AG09319 (cell line): ENCODE measurements around the genes ARL6IP4 and GTF2H3.

- RRBS = no CpG with 5 or more reads among the region's 4 CpGs
Measured at GRCh38 chr12:122908882-122909198, 12.9 kb upstream of the VPS37B start.

GRCh38 chr12:122921908-122922242, 26.0 kb upstream of the VPS37B start:
- RRBS = no CpG with 5 or more reads among the region's 7 CpGs

GRCh38 chr12:122961527-122962215, 4.6 kb downstream of the ABCB9 start:
- RRBS = 89% methylated on average over 3 of the region's 8 CpGs

- RRBS = 1% methylated on average over 52 of the region's 95 CpGs
Measured at GRCh38 chr12:122980122-122981032, at the start of gene ARL6IP4. TSS of gene ARL6IP4 (plus strand) at chr12:122980681.

DNA sequence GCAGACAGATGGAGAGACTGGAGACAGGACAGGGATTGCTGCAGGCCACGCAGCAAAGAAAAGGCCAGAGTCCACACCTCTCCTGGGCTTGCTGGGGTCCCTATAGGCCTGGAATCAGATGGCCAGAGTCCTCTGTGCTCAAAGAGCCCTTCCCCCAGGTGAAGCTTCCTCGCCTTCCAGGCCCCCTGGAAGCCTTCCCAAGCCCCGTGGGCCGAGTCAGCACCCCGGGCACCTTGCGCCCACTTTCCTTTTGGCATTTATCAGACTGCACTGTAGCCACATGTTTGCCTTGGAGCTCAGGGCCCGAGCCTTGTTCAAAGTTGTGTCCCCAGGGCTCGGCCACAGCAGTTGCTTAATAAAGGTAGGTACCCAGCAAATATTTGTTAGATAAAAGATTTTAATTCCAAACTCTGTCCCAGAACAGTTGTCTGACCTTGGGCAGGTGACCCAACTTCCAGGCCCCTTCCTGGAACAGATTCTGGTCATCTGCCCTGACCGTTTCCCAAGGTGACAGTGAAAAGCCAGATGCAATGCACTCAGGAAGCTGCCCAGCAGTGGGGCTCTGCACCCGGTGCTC, 81.4 kb downstream of the PITPNM2 start:
- RRBS = no CpG with 5 or more reads among the region's 10 CpGs

GRCh38 chr12:123089012-123089482, 61.8 kb downstream of the PITPNM2 start:
- RRBS = no CpG with 5 or more reads among the region's 8 CpGs

DNA sequence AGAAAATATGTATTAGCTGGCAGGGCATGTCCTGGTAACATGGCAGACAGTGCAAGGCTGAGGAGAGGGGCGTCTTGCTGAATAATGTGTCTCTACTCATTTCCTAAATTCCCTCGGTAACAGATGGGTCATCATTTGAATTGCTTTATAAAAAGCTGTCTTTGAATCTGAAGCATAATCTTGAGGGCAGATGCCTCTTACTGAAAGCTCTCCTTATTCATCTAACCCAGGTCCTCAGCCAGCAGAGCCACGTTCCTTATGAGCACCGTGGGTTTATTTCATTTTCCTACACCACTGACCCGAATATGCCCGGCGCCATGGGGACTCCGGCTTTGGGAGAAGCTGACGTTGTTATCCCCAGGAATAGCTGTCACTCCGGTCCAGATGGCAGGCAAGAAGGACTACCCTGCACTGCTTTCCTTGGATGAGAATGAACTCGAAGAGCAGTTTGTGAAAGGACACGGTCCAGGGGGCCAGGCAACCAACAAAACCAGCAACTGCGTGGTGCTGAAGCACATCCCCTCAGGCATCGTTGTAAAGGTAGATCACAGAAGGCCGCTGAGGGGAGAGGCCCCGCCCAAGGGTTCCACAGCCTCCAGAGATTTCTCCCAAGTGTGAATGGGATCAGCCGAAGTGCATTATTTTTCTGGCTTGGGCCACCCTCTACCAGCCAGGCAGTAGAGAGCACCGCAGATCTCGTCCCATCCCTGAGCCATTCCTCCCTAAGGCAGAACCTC, 18.1 kb downstream of the CDK2AP1 start:
- RRBS = 95% methylated on average over 2 of the region's 19 CpGs

DNA sequence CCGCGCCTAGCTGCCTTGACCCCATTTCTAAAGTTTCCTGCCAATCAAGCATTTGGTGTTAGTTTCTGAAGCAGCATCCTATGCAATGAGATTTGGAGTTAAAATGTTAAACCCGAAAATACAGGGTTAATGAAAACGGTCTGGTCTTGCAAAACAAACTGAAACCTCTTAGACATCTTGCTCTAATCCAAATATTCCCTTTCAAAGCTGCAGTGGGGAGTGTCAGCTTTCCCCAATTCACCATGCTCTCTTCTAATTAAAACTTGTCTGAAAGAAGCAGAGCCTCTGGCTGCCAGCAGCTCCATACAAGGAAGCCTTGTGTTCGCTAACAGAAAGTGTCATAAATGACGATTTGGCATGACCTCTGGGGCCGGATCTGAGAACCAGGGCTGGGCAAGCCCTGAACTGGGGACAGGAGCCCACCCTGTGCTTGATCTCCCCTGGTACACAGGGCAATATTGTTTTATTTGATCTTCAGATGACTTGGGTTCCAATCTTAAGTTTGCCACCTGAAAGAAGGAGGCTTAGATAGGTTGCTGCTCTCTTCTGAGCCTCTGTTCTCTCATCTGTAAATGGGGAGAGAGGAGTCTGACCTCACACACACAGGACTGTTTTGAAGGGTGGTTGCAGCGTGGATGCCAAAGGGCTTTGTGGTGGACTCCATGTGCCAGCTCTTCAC, 7.7 kb downstream of the KMT5A start:
- RRBS = no CpG with 5 or more reads among the region's 8 CpGs

- RRBS = 97% methylated on average over 3 of the region's 20 CpGs
Measured at GRCh38 chr12:123408196-123409412, 24.7 kb downstream of the KMT5A start.

GRCh38 chr12:123633503-123634374, at the start of gene GTF2H3:
TSS of gene GTF2H3 (plus strand) at chr12:123633829.
- RRBS = 1% methylated on average over 18 of the region's 62 CpGs

DNA sequence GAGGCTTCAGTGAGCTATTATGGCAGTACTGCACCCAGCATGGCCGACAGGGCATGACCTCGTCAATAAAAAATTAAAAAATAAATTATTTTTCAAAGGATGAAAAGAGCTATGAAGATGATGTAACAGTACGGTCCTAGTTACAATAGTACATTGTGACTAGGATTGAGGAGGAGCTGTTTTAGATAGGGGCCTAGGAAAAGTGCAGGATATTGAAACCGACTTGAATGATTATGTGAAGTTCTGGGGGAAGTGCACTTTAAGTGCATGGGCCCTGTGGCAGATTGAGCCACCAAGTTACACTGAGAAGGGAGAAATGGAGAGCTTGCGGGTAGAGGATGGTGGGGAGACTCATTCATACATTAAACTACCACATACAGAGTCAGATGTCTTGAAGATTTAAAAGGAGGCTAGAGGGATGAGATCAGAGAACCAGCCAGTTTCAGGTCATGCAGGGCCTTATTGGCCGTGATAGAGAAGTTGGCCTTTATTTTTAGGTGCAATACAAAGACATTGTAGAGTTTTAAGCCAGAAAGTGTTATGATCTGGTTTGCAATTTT, 826 bp downstream of the GTF2H3 start:
- RRBS = no CpG with 5 or more reads among the region's 6 CpGs

- RRBS = no CpG with 5 or more reads among the region's 16 CpGs
Measured at GRCh38 chr12:123713130-123714323, 1.4 kb downstream of the ATP6V0A2 start.

DNA sequence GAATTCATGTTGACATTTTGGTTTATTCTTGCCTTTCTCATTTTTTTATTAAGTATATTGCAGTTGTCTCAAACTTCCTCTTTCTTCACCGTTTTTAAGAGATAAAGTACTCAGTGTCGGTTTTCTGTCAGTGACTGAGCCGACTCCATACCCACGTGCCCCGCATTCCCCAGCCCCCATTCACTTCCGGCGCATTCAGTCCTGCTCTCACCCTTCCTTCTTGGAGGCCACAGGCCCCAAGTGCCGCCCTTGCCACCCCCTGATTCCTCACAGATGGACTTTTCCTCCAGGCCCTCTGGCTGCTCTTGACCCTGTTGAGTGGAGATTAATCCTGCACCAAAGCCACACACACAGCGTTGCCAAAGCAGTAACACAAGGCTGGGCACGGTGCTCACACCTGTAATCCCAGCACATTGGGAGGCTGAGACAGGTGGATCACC, 19.1 kb upstream of the DNAH10 start:
- RRBS = no CpG with 5 or more reads among the region's 10 CpGs

- RRBS = no CpG with 5 or more reads among the region's 4 CpGs
Measured at GRCh38 chr12:123907859-123908324, 64.7 kb downstream of the CCDC92 start.

DNA sequence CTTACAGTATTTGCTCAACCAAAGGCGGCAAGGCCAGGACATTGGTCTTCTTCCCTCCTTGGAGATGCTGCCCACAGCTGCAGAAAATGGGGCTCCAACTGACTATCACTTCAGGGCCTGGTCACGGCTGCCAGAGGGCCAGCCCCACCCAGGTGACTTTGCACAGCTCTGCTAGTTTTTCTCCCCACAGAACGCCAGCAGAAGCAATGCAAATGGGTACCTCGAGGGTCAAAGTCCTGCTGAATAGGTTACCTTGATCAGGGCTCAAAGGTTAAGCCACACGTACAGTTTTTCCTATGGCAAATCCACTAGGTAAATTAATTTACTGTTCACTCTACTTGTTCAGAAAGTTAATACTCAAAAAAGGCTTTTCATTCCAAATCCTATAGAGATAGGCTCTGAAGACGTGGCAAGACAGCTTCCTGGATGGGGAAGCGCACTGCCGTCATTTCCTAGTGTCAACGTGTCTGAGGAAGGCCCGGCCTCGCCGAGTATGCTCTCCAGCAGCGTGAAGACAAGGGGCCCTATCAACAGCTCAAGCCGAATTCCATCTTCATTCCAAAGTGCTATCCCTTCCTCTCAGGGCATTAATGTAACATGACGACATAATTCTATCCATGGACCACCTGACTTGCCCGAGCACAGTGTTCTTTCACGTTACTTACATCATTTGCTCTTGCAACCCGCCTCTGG, 23.1 kb downstream of the CCDC92 start:
- RRBS = no CpG with 5 or more reads among the region's 18 CpGs

DNA sequence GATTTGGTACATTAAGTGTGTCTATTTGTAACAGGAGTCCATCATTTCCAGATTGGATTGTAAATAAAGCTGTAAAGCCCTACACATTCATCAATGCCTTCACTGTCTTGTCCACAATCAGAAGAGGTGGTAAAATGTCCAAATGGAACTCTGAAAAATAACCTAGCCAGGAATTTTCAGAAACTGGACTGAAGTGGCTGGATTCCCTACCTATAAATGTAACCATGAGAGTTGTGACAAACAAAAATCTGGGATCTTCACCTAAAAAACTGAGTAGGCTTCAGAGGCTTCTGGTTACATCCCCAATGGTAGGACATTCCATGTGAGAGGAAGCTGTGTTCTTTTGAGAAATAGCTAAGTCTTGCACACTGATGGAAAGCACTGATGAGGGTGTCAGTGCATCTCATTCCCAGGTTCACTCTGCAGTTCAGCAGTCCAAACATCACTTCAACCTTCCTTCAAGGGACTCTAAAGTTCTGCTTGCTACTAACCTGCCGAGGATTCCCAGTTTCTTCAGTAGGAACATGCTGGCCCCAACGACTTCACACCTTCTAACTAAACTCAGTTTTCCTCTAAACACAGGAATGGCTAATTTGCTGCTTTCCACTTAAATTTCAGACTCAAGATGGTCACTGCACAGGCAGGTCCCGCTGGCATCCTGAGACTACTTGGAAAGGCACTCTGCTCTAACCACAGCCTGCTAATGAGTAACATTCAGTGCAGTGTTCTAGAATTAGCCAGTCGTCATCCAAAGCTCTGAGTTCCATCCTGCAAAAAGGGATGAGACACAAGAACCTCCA, 6.3 kb downstream of the CCDC92 start:
- RRBS = no CpG with 5 or more reads among the region's 4 CpGs

DNA sequence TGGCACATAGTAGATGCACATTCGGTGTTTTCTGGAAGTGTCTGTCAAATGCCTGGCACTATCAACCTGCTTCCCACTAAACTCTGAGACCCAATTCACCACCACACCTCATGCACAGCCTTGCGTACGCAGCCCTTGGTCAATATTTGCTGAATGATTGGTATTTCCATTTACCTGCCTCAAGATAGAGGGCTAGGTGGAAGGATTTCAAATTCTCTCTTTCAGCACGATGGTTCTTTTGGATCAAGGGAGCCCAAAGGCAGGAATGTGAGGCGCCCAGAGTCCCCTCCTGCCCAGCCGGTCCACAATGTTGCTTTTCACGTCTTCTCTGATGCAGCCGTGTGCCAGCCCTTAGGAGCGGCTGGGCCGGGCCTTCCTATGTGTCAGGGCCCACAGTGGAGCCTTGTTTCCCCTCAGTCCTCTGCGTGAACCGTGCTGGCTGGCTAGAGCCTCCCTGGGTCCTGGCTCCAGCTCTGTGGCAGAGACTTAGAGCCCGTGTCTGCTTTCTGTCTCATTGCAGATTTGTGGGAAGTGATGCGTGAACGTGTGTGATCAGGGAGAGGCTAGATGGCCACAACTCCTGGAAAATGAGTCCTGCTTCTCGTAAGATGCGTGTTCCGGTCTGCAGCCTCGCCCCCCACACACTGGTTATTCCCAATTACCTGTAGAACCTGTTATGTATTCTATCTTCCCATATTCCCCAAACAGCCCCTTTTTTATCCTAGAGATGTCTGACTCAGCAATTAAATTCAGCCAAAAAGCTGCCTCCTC, 99.8 kb upstream of the RFLNA start:
- RRBS = 43% methylated on average over 5 of the region's 19 CpGs

DNA sequence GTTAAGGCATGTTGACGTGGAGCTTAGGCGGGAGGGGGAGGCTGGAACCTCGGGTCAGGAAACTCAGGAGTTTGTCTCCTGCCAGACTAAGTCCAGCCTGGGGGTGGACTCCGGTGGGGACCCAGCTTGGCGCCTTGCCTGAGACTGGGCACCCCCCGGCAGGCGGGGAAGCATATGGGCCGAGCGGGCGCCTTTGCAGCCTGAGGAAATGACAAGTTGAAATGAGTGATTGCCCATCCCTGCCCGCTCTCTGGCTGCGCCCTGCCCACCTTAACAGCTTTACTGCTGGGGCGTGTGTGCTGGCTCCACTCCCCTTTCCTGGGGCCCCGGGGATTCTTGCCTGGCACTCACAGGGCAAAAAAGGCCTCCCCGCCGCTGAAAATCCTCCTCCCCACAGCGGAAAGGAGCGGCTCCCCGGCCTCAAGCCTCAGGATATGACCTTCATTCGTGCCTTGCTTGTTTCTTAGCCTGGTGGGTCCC, 1.4 kb downstream of the RFLNA start:
- RRBS = 56% methylated on average over 7 of the region's 20 CpGs

DNA sequence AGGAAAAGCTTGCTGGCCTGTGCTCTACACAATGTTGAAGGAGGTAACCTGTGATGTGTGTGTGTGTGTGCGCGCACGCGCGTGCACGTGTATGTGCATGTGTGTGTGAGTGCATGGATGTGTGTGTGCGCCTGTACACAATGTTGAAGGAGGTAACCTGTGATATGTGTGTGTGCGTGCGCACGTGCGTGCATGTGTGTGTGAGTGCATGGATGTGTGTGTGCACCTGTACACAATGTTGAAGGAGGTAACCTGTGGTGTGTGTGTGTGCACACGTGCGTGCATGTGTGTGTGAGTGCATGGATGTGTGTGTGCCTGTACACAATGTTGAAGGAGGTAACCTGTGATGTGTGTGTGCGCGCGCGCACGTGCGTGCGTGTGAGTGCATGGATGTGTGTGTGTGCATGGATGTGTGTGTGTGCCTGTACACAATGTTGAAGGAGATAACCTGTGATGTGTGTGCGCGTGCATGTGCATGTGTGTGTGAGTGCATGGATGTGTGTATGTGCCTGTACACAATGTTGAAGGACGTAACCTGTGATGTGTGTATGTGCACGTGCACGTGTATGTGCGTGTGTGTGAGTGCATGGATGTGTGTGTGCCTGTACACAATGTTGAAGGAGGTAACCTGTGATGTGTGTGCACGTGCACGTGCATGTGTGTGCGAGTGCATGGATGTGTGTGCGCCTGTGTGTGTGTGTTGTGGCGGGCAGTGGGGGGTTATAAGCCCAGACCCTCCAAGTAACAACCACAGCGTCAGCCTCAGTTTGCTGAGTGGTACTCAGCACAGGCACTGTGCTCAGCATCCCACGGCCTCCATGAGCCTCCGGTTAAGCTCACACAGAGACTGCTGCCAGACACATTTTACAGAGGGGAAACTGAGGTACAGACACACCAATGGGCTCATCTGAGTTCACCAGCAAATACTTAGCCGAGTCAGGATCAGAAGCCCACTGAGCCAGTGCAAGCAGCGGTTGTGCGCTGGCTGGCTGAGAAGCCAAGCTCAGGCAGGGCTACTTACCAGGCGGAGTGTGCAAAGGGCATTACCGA, 63.2 kb downstream of the RFLNA start:
- RRBS = no CpG with 5 or more reads among the region's 39 CpGs

DNA sequence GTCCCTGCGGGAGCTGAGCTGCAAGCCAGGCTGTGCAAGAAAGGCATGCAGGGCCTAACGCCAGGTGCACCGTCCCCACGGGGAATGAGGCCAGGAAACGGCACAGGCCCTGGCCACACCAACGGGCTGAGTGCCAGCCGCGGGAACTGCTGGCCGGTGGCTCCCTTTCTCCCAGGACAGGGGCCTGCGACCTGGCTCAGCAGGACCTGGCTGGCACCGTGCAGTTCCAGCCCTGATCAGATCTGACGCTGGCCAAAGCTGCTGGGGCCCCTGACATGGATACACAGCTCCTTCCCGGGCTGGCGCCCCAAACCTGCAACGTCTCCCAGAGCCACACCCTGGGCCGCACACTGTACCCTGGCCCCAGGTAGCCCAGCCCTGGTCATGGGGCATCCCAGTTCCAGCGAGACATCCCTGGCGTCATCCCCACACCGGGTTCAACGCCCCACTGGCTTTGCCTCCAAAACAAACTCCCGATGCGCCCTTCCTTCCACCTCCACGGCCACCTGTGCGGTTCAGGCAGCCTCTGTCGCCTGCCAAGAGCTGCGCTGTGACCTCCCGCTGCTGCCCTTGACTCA, 65.1 kb downstream of the RFLNA start:
- RRBS = no CpG with 5 or more reads among the region's 27 CpGs